A549 (cell line): ENCODE data around the gene RBFA.

GRCh38 chr18:80034324-80034898 is at the start of gene RBFA:
Gene RBFA (plus strand): TSS chr18:80034434.
- PRO-cap: unidirectional peak, plus-strand start at chr18:80034480
CAGE:
- cytosol, long polyA plus RNA: no peak
- long polyA plus RNA: no peak
- nucleus, long polyA plus RNA: no peak

DNA sequence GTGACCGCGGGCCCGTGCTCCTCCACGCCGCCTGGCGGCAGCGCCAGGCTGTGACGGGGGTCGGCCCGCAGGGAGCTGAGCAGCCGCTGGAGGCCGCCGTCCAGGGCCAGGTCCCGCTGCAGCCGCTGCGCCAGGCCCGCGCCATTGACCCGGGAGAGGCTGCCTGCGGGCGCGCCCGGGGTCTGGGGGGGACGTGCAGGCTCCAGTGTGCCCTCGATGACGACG is 50.6 kb downstream of the ADNP2 start:
- PRO-cap: no peak
CAGE:
- cytosol, long polyA plus RNA: no peak
- long polyA plus RNA: no peak
- nucleus, long polyA plus RNA: no peak

GRCh38 chr18:80201383-80201905 is 45.9 kb downstream of the PARD6G start:
- PRO-cap: no peak
CAGE:
- cytosol, long polyA plus RNA: no peak
- long polyA plus RNA: no peak
- nucleus, long polyA plus RNA: no peak